ENCODE measurements around a stretch of chr1.

GRCh38 chr1:31476950-31477342 is 63.9 kb downstream of the SERINC2 start:
- RRBS = no CpG with 5 or more reads among the region's 1 CpG

DNA sequence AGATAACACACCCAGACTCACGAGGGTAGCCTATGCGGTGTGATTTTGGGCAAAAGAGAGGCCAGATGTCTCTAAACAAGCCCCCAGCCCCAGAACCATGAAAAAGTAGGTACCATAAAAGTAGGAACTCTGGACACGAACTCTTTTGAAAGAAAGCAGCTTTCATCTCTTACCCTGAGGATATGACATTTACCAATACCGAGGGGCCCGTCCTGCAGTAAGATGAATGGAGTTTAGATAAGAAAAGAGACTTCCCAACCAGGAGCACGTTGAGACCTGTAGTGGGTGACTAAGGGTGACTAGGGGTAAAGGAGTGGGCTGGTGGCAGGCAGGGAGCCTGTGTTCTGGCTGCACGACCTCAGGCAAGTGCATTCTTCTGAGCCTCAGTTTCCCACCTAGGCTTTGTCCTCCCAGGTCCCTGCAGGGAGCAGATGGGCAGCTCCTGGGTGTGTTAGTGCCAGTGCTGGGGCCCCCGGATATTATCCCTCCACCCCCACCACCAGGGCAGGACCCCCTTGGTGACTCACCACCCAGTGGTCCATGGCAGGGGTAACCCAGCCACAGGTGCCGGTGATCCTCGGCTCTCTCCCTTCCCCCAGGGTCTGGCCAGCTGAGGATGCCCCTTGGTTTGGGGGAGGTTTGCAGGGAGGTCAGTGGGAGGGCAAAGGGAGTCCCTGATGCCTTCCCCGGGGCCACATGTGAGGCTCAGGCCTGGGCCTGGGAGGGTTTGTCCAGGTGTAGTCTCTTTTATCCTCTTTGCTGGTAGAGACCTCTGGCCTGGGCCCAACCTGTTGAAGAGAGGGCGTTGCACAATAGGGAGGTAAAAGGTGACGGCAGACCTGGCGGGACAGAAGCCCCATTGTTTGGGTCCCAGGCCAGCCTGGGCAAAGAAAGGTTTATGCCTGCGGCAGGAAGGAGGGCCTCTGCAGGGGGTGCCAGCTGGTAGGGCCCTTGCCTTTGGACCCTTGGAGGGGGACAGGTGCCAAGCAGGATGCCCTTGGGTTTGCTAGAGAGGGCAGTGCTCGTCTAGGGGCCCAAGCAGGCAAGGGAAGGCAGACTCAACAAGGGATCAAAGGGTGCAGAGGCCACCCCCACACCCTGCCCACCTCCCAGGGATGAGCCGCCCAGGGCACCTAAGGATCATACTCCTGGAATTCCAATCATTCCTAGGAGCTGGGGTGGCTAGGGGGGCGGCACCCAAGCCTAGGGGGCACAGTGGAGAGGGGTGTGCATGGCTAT is 1.0 kb upstream of the TINAGL1 start:
- RRBS = 56% methylated on average over 2 of the region's 18 CpGs

DNA sequence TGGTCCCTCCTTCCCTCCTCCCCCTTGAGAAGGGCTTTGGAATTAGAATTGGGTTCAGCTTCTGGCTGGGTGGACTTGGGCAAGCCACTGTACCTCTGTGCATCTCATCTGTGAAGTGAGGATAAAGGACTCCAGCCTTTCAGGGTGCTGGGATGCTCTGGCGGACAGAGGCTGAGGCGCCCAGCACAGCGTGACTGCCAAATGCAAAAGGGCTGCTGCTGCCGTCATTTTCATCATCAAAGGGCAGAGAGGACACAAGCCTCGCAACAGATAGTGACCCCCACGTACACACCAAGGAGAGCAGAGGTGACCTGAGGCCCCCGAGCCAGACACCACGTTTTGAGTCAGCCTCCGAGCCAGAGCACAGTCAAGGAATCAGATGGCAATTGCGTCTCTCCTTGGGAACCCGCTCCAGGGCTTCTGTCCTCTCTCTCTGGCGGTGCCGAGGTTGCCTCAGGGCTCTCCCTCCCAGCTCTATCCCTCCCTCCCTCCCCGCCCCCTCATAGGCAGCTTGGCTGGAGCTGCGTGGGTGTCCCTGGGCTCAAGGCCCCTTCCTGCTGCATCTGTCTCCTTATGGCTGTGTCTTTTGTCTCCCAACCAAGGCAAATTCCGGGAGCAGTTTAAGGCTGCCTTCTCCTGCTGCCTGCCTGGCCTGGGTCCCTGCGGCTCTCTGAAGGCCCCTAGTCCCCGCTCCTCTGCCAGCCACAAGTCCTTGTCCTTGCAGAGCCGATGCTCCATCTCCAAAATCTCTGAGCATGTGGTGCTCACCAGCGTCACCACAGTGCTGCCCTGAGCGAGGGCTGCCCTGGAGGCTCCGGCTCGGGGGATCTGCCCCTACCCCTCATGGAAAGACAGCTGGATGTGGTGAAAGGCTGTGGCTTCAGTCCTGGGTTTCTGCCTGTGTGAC is 9.0 kb downstream of the HCRTR1 start:
- RRBS = no CpG with 5 or more reads among the region's 23 CpGs

- RRBS = no CpG with 5 or more reads among the region's 3 CpGs
Measured at GRCh38 chr1:31631695-31632329, 12.9 kb downstream of the PEF1 start.

- RRBS = no CpG with 5 or more reads among the region's 30 CpGs
Measured at GRCh38 chr1:31644935-31645411, 297 bp upstream of the PEF1 start.

- RRBS = no CpG with 5 or more reads among the region's 9 CpGs
Measured at GRCh38 chr1:31680169-31680460, 23.7 kb downstream of the COL16A1 start.

GRCh38 chr1:31695780-31696662 is 7.8 kb downstream of the COL16A1 start:
- RRBS = no CpG with 5 or more reads among the region's 9 CpGs

DNA sequence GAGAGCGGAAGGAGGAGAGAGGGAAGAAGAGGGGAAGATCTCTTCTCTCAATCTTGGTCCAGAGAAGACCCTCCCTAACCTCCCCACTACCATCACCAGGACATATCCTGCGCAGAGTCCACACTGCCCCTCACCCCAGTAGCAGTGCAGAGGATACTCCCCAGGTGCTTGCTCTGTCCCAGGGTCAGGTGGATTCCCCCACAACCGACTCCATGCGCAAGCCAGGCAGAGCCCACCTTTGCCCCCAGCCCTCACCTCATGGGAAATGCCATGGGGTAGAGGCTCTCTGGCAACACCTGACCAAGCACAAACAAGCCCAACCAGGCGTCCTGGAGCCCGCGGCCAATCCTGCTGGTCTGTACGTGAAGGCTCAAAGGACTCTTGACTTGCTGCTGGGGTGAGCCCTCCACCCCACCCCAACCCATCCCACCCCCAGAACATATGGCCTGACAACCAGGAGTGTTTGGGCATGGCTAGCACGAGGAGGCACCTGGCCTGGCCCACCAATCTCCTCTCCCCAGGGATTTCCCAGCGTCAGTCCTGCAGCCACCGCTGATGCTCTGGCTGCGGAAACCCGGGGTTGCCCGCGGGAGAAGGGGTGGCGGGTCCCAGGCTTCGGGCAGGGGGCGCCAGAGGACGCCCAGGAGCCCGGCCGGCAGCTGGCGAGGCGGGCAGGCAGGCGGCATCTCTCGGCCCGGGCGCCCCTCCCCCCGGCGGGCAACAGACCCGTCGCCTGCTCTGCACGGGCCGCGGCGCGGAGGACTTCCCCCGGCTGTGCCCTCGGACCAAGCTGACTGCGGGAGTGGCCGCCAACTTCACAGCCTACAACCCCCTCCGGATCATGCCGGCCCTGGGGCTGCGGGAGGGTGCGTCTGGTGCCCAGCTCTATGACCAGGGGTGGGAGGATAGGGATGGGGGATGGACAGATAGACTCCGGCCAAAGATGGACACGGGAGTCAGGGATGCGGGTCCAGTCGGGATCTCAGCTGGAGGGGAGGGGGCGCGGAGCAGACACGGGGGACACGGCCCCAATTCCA is 1.6 kb downstream of the ADGRB2 start:
- RRBS = 2% methylated on average over 32 of the region's 52 CpGs

DNA sequence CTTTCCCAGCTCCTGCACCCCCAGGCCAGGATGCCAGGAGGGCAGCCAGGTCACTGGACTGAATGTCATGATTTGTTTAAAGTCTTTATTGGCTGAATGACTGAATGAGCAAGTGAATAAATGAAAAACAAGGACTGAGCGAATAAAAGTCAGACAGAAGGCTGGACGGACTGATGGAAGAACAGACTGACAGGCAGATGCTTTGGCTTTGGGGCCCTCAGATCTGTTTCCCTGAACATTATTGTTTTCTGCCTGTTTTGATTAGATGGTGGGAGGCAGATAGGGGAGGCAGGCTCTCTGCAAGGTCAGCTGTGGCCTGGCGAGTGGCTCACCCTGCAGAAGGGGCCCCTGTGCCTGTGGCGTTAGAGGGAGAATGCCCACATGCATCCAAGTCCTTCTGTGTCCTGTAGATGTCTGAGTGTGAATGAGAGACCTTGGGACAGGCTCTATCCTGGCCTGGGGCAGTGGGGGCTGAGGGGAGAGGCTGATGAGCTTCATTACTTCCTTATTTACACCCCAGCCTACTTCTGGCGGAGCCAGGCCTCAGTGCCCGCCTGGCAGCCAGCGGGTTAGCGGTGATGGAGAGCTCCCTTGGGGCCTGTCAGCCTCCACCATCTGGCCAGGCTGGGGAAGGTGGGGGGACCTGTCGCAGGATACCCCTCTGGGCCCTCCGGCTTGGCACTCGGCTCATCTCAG is 20.5 kb upstream of the ADGRB2 start:
- RRBS = no CpG with 5 or more reads among the region's 11 CpGs

- RRBS = no CpG with 5 or more reads among the region's 3 CpGs
Measured at GRCh38 chr1:32003616-32003815, 10.2 kb upstream of the KHDRBS1 start.

DNA sequence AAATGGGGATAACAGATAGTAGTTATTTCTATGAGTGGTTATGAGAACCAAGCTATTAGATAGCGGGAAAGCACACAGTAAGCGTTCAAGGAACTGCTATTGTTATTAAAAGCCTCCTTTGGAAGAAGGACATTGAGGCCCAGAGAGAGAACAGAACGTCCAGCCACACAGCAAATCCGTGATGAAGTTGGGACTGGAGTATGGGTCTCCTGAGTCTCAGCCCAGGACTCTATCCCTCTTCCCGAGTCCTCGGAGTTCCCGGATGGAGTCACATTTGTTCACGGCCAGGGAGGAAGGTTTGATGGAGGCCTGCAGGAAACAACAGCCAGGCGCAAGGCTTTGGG is 407 bp upstream of the TXLNA start:
- RRBS = no CpG with 5 or more reads among the region's 9 CpGs

DNA sequence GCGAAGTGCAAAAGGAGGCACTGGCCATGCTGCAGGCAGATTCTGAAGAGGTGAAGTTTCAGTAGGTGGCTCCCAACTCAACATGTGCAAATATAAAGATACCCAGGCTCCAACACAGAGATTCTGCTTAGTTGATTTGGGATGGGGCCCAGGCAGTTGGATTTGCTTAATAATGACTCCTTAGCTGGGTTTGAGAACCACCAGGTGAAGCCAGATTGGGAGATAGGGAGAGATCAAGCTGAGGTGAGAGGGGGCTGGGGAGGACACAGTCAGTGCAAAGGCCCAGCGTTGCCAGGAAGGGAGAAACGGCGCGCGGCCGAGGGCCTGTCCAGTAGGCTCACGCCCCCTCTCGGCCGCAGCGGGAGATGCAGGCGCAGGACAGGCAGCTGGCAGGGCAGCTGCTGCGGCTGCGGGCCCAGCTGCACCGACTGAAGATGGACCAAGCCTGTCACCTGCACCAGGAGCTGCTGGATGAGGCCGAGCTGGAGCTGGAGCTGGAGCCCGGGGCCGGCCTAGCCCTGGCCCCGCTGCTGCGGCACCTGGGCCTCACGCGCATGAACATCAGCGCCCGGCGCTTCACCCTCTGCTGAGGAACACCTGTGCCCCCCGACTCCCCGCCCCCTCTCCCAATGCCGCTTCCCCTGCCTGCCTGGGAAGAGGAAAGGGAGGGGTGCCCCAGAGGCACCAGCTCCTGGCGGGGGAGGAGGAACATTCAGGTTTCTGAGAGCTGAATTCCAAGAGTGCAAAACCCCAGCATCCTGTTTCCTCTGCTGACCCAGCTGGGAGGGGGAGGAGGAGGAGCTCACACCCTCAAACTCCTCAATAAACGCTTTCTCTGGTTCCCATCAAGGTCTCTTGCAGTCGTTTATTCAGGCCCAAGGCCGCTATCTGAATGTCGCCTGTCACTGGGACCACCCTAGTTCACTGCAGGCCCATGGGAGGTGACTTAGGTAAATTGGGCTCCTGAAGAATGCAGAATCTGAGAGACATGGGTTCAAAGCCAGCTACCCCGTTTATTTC is 1.3 kb downstream of the FAM167B start:
- RRBS = 22% methylated on average over 4 of the region's 34 CpGs

DNA sequence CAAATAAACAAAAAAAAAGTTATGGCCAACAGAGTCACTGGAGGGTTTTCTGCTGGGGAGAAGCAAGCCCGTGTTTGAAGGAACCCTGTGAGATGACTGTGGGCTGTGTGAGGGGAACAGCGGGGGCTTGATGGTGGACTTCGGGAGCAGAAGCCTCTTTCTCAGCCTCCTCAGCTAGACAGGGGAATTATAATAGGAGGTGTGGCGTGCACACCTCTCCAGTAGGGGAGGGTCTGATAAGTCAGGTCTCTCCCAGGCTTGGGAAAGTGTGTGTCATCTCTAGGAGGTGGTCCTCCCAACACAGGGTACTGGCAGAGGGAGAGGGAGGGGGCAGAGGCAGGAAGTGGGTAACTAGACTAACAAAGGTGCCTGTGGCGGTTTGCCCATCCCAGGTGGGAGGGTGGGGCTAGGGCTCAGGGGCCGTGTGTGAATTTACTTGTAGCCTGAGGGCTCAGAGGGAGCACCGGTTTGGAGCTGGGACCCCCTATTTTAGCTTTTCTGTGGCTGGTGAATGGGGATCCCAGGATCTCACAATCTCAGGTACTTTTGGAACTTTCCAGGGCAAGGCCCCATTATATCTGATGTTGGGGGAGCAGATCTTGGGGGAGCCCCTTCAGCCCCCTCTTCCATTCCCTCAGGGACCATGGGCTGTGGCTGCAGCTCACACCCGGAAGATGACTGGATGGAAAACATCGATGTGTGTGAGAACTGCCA is 18.0 kb upstream of the HDAC1 start:
- RRBS = no CpG with 5 or more reads among the region's 9 CpGs

GRCh38 chr1:32334750-32334953 is 1.4 kb downstream of the MARCKSL1 start:
- RRBS = no CpG with 5 or more reads among the region's 5 CpGs

- RRBS = no CpG with 5 or more reads among the region's 12 CpGs
Measured at GRCh38 chr1:32351029-32351198, 11.4 kb downstream of the FAM229A start.

DNA sequence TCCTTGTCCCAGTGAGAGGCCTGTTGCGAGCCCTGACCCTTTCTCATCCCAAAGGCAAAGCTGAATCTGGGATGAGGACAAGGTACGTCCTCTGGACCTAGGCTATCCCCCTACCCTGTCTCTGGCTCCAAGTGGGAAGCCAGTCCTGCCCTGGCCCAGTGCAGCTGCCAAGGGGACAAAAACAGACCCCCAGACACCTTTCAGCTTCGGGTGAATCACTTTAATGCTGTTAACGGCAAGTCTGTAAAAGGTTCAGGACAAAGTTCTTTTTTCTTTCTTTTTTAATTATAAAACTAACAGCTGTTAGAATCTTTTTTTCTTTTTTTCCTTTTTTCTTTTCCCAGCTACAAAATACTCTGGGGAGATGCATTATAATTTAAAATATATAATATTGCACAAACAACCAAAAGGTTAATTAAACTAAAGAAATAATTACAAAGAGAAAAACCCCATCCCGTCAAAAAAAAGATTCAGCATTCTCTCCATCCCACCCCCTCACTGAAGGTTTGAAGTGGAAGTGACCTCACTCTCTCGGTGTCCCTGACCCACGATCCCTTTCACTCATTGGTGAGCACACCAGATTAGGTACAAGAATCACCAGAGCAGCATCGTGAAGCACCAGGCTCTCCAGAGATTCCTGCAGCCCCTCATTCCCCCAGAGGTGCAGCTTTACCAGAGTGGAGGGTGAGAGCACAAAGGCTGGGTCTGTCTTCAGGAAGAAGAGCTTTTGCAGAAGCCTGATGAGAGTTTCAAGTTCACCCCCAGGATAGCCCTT is 2.8 kb downstream of the TSSK3 start:
- RRBS = no CpG with 5 or more reads among the region's 8 CpGs

- RRBS = no CpG with 5 or more reads among the region's 6 CpGs
Measured at GRCh38 chr1:32373088-32373857, 10.9 kb downstream of the TSSK3 start.

- RRBS = no CpG with 5 or more reads among the region's 11 CpGs
Measured at GRCh38 chr1:32378878-32379741, 15.1 kb downstream of the BSDC1 start.

DNA sequence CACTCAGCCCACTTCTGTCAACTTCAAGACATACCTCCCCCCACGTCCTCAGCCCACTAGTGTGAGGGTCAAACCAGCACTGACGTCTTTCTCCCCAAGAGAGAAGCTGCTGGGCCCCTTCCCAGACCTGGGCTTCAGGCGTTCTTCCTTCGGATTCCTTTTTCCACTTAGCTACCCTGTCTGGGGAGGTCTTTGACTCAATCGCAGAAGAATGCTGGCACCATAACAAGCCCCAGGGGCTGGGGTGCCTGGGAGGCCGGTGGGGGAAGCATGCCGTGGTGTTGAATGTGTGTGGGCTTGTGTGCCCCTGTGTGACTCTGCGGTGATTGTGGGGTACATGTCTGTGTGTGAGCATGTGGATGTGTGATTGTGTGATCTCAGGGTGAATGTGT is 850 bp upstream of the SYNC start:
- RRBS = no CpG with 5 or more reads among the region's 8 CpGs

DNA sequence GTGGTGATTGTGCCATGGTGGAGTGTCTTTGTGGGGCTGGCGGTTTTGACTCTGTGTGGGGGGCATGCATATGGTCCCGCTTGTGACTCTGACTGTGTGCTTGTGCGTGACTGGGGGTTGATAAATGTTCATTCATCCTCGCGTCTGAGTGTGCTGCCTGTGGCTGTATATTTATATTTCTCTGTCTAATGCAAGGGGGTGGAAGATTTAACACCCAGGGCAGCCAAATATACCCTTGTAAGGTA is 1.2 kb upstream of the SYNC start:
- RRBS = no CpG with 5 or more reads among the region's 5 CpGs

Measured in pericardium (tissue), 1 donor.